Panc1 (cell line): ENCODE measurements around a stretch of chr2.

- RRBS, 2 experiments: no CpG with 5 or more reads among the region's 11 CpGs
These were observed 24.9 kb downstream of the ADRA2B start for GRCh38 chr2:96091543-96091831.

DNA sequence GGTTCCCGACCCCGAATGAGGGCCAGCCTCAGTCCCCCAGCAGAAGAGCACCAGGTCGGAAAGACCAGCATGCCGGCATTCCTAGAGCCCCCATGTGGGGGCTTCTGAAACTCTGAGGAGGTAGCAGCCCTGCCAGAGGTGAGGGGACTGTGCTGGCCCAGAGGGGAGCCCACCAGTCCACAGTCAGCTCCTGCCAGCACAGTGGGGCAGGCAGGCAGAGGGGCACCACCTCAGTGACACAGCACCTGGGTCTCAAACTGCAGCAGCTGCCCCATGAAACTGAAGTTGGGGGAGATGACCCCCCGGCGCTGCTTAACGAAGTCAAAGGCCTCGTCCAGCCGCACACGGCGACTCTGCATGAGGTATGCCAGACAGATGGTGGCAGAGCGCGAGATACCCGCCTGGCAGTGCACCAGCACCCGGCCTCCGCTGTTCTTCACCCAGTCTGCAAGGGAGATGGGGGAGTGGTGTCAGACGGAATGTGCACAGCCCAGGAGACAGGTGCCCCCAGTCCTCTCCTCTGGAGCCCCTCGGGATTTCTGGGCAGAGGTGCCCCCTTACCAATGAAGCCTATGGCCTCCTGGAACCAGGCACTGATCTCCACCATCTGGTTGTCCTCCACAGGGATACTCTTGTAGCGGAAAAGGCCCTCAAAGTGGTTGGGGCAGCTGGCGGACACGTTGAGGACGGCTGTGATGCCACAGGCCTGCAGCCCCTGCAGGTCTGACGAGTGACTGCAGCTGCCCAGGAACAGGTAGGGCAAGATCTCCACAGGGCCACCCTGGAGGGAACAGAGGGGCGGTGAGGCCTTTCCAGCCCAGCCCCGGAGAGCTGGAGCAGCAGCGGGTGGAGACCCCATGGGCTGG lies 1.4 kb downstream of the DUSP2 start:
- RRBS, 2 experiments: 88% methylated on average over 10 of the region's 26 CpGs; no CpG with 5 or more reads in 1 of the 2 experiments

DNA sequence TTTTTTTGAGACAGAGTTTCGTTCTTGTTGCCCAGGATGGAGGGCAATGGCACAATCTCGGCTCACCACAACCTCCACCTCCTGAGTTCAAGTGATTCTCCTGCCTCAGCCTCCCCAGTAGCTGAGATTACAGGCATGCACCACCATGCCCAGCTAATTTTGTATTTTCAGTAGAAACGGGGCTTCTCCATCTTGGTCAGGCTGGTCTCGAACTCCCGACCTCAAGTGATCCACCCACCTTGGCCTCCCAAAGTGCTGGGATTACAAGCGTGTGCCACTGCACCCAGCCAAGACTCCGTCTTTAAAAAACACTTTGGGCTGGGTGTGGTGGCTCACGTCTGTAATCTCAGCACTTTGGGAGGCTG lies 20.4 kb downstream of the STARD7 start:
- RRBS, 2 experiments: no CpG with 5 or more reads among the region's 8 CpGs

GRCh38 chr2:96240250-96240873 lies 25.4 kb downstream of the TMEM127 start:
- RRBS, 2 experiments: no CpG with 5 or more reads among the region's 8 CpGs

- RRBS, 2 experiments: no CpG with 5 or more reads among the region's 6 CpGs
These were observed 1.7 kb downstream of the TMEM127 start for GRCh38 chr2:96263964-96264599.

DNA sequence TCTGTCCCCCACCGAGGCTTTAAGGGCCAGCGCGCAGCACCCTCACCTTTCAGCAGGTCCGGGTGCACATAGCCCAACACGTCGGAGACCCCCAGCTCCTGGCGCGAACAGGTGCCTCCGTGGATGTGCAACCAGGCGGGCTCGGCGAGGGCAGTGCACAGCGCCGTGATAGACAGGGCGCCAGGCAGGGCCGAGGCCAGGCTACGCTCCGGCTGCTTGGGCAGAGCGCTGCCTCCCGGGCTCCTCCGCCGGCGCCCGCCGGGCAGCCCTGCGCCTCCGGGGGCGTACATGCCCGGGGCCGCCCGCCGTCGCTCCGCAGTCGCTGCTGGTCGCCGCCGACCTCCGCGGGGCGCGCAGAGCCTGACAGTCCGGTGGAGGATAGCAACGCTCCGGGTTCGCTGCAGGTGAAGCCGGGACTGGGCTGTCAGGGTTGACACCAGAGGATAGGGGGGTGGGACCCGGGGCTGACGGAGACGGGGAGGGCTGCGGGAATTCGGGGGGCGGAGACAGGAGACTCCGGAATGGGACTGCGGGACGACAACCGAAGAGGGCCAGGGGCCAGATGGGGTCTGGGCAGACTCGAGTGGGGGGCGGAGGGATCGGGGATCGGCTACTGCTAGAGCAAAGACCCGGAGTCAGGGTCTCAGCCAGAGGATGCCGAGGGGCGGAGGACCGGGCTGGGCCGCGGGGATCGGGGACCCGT lies 554 bp downstream of the TMEM127 start:
- RRBS, 2 experiments: 1 to 4% methylated on average over 29 to 34 of the region's 69 CpGs

DNA sequence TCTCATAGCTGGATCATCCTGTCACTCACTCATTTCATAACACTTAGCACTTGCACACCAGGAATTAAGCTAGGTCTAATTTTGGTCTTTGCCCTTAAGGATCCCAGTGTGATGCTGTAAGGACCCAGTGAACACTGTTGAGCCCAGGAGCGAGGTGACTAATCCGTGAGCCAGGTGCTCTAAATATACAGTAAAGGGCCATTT lies 4.3 kb upstream of the ITPRIPL1 start:
- RRBS, 2 experiments: no CpG with 5 or more reads among the region's 2 CpGs

GRCh38 chr2:96503033-96503244 lies 2.2 kb downstream of the NEURL3 start:
- RRBS, 2 experiments: no CpG with 5 or more reads among the region's 3 CpGs

GRCh38 chr2:96509232-96509927 lies 4.2 kb upstream of the NEURL3 start:
- RRBS, 2 experiments: no CpG with 5 or more reads among the region's 31 CpGs

DNA sequence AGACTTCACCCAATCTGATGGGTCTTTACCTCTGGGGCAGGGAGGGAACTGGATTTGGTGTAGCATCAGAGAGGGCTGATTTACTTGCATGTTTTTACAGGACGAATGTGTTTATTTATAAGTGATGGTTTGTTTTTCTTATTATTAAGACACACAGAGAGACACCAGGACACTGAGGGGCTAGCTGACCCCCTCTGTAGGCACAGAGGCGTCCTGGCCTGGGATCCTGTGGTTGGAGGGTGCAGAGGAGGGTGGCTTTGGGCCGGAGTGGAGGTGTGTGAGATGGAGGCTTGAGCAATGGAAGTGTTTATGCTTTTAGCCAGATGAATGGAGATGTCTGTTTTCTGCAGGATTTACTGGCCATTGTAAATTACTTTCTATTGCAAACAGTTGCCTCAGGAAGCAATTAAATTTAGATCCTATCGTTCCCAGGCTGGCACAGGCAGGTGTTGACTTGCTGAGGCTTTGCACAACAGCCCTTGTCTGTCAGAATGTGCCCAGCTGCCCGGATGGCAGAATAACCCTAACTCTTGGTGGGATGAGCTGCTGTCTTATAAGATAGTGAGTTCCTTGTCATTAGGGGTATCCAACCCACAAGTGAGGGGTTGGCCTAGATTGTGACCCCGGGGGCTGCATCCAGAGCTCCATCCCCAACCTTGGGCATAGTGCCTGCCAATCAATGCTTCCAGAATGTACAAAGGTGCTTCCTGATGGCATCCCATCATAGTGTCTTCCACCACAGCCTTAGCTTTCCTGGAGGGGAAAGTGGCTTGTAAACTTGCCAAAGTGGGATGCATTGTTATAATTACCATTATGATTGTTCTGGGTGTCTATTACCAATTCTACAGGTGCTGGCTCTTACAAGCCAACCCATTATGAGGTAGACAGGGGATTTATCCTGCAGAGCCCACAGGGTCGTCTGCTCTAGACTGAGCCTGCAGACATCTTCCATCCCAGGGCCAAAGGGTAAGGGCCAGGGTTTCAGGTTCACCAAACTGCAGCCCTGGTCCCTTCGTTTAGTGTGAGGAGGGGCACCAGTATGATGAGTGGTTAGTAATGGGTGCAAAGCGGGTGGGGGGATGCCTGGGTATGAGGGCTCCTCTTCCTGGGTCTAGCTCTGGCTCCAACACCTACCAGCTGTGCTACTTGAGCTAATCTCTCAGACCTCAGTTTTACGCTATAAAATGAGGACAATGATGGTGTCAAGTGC lies 1.6 kb upstream of the ARID5A start:
- RRBS, 2 experiments: 21% methylated on average over 2 of the region's 10 CpGs; no CpG with 5 or more reads in 1 of the 2 experiments

GRCh38 chr2:96551543-96552369 lies 15.2 kb downstream of the ARID5A start:
- RRBS, 2 experiments: 91 to 95% methylated on average over 7 to 10 of the region's 27 CpGs

GRCh38 chr2:96608477-96609244 lies 29.5 kb downstream of the KANSL3 start:
- RRBS, 2 experiments: no CpG with 5 or more reads among the region's 12 CpGs

DNA sequence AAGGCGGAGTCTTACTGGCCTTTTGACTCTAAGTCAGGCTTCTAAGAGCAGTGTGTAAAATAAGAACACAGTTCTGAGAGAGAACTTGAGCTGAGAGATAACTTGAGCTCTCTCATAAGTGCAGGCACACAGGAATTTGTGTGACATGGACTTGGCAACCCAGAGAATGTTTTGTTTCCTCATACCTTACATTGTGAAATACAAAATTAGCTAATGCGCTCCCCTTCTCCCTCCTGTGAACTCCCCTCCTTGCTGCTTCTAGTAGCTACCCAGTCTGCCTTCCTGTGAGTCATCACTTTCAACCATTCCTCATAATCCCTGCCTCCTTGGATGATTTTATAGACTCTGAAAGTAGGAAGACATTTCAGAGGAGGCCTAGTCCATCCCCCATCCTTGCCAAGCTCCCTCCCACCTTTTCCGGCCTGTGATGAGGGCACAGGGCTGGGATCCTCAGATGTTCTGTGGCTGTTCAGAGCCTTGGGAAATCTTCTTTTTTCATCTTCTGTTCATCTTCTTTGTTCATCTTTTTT lies 22.6 kb downstream of the FER1L5 start:
- RRBS, 2 experiments: no CpG with 5 or more reads among the region's 3 CpGs

GRCh38 chr2:96706969-96707259 lies 33.0 kb downstream of the LMAN2L start:
- RRBS, 2 experiments: no CpG with 5 or more reads among the region's 2 CpGs

DNA sequence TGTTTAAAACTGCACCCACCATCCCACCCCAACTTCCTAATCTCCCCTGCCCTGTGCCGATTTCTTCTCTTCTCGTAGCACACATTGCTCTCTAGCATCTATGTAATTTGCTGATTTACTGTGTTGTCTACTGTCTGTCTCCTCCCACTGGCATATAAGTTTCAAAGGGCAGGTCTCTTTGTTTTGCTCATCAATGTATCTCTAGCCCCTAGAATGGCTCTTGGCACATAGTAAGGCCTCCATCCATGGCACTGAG lies 5.7 kb downstream of the CNNM4 start:
- RRBS, 2 experiments: no CpG with 5 or more reads among the region's 2 CpGs

- RRBS, 2 experiments: no CpG with 5 or more reads among the region's 33 CpGs
These were observed 37.1 kb upstream of the SEMA4C start for GRCh38 chr2:96906504-96907790.

DNA sequence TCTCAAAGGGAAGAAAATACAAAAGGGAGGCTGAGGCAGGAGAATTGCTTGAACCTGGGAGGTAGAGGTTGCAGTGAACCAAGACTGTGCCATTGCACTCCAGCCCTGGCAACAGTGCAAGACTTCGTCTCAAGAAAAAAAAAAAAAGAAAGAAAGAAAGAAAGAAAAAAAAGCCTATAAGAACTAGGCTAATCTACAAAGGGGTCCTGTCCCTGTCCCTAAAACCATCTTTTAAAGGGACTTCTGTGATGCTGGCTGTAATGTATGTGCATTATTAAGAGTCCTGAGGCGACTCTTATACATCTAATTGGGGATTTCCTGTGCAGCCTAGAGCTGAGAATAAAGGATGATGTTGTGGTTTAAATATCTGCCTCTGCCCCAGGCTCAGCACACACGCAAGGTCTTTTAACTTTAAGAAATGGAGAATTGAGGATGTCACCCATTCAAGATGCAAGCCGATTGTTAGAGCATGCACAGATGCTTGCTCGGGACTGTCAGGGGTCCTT lies 24.0 kb downstream of the FAM178B start:
- RRBS, 2 experiments: no CpG with 5 or more reads among the region's 5 CpGs

DNA sequence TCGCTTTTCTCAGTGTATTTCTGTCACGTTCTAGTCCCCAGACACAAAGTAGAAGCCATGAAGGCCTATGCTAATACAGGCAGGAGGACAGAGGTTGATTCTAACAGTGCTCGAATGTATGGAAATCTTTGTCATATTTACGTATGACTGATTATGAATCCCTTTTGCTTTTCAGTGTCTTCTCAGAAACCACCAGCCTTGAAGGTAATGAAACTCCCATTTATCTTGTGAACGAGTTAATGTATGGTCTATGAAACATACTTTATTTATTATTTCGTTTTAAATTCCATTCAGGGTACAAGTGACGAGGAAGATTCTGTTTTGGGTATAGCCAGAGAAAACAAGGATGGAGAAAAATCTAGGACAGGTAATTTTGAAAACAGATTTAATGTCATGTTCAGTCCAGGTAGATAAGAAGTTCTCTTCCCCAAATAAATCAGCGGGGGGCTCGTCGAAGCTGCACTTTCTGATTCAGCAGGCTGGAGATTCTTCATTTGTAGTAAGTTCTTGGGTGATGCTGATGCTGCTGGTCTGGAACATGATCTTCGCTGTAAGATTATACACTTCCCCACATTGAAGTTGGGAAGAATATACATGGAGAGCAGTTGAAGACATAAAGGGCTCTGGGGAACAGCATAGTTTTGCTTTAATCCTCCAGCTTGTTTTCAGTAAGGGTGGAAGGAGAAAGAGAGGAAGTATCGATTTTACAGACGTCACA lies 89.2 kb downstream of the ANKRD36 start:
- RRBS, 2 experiments: no CpG with 5 or more reads among the region's 13 CpGs

DNA sequence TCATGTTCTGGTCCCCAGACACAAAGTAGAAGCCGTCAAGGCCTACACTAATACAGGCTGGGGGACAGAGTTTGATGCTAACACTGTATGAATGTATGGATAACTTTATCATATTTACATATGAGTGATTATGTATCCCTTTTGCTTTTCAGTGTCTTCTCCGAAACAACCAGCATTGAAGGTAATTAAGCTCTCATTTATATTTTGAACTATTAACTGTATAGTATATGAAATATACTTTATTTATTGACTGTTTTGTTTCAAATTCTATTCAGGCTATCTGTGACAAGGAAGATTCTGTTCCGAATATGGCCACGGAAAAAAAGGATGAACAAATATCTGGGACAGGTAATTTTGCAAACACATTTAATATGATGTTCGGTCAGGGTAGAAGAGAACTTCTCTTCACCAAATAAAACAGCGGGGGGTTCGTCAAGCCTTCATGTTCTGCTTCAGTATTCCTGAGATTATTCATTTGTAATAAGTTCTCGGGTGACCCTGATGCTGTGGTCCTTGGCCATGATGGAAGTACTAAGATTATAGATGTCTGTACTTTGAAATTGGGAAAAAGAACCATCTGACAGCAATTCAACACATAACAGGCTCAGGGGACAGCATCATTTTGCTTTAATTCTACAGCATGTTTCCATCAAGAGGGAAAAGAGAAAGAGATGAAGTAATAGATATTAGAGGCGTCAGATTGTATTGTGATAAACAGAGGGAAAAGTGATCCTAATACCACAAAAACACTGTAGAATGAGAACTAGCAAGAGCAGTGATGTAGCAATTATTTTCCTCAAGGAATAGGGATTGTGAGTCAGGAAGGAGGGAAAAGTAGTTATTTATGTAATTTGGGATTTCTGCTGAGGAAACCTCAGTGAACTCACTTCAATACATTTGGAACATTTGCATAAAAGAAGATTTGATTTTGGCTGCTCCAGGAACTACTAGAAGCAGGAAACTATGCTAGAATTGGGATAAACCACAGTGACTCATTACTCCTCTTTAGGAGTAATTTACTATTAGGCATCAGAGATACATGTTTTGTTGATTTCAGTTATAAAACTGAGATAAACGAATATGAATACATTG lies 98.8 kb downstream of the ANKRD36 start:
- RRBS, 2 experiments: no CpG with 5 or more reads among the region's 10 CpGs

DNA sequence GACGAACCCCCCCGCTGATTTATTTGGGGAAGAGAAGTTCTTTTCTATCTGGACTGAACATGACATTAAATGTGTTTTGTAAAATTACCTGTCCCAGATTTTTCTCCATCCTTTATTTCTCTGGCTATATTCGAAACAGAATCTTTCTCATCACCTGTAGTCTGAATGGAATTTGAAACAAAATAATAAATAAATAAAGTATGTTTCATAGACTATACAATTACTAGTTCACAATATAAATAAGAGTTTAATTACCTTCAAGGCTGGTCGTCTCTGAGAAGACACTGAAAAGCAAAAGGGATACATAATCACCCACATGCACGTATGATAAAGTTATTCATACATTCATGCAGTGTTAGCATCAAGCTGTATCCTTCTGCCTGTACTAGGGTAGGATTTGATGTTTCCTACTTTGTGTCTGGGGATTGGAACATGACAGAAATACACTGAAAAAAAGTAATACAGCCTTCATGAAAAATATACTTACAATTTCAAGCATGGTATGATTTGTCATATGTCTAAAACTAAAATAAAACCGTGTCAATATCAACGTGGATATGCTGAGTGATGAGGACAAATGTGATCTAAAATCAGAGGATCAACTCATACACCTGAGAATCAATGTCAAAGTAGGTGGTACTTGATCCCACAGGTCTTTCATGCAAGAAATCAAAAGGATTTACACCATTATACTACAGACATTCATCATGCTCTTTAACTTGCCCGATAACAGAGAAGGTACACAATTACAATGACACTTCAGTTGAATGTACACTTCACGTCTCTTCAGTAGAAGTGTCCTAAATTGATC lies 49.5 kb downstream of the ANKRD36B start:
- RRBS, 2 experiments: no CpG with 5 or more reads among the region's 9 CpGs